Cardiac fibroblast (primary cell): ENCODE results near the gene SFR1.

- RRBS = no CpG with 5 or more reads among the region's 55 CpGs
Measured at GRCh38 chr10:104121788-104122198, at the start of gene SFR1. Gene SFR1, plus strand, starts transcription at chr10:104122171.

GRCh38 chr10:104259980-104260754, 5.5 kb downstream of the GSTO1 start:
- RRBS = no CpG with 5 or more reads among the region's 7 CpGs

GRCh38 chr10:104318901-104319700, 19.2 kb downstream of the ITPRIP start:
- RRBS = no CpG with 5 or more reads among the region's 19 CpGs

DNA sequence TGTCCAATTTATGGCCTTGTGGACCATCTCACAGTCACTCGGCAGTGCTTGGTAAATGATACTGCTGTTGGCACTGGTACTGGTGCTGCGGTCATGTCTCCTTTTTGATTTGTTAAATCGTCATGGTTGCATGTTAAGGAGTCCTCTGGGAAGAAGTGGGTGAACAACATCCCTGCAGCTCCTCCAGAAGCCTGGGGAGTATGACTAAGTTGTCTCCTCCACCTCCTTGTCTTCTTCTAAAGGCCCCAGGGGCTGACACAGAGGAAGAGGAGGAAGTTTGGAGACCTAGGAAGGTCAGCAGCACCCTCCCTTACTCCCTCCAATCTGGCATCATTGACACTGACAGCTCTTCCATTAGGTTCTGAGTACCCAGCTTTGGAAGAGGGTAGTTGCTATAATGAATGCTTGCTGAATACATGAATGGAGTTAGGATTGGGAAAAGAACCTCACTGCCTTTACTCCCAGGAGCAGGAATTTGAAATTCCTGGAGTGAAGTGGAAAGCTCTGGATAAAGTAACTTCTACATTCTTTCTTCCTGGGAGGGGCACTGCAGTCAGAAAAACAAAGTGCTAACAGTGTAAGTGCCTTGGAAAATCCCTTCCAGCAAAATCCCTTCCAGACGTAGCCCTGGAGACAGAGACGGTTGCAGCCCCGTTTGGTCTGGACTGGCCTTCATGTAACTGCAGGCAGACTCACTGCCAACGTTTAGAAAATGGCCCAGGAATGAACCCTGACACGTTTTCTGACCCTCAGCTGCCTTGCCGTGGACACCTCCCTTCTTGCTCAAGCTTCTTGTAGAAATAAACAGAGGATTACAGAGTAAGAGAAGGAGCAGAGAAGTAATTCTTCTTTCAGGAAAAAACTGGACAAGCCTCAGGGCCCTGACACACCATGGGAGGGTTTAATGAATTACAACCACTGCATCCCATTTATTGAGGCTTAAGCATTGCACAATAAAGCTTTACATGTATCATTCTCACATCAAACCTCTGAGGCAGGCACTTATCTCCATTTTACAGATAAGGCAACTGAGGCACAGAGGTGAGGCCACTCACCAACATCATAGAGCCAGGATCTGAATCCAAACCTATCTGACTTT, 8.1 kb downstream of the ITPRIP start:
- RRBS = no CpG with 5 or more reads among the region's 9 CpGs

- RRBS = 17% methylated on average over 1 of the region's 55 CpGs
Measured at GRCh38 chr10:104337457-104338269, 602 bp downstream of the ITPRIP start.

DNA sequence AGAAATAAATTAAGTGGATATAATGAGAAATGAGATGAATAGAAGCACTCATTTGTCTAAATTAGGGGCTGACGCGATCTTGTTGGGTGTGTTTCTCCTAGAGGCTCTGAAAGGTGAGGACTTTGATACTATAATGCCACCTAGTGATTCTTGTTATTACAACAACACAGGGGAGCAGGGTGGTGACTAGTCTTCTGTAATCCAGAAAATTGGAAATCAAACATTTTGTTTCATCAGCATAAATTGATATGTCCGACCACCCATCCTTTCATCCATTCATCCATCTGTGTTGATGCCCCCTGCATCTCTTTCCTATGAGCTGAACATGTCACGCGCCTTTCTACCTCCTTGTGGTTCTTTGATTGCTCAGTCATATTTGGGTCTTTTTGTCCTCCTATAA, 3.4 kb upstream of the CFAP58 start:
- RRBS = no CpG with 5 or more reads among the region's 5 CpGs

DNA sequence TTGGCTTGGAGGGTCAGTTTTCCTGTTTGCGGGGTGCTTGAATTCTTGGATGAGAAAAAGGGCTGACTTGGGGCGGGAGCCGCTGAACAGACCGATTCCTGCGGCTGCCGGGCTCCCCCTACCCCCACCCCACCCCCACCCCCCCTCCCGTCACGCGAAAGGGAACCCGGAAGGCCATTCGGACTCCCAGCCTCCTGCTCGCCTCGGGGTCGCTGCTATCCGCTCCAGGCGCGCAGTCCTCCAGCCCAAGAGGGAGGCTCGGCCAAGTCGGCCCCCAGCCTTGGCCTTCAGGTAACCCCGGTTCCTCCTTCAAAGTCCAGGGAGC, 1.1 kb downstream of the SORCS3 start:
- RRBS = no CpG with 5 or more reads among the region's 20 CpGs

GRCh38 chr10:104666040-104666479, 25.0 kb downstream of the SORCS3 start:
- RRBS = no CpG with 5 or more reads among the region's 5 CpGs

- RRBS = no CpG with 5 or more reads among the region's 12 CpGs
Measured at GRCh38 chr10:104735104-104735673, 94.1 kb downstream of the SORCS3 start.

DNA sequence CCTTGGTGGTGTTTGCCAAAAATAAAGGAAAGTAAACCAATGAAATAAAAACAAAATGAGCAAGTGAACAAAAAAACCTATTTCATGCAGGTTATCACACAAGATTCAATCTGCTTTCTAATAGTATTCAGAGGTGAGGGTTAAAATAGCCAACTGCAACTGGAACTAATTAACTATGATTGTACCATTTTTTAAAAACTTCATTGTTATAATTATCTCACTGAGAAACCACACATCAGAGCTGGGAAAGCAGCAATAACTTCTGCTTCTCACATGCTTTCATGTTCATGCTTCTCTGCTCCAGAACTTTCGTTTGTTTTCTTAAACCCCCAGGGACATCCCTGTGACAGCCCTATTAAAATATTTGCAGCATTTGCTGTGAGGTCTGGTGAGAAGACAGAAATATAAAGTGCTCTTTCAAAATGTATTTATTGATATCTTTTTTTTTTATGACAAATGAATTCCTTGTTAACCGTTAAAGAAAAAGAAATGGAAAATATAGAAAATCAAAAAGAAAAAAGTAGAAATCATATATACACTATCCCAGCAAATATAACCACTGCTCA, 389.0 kb upstream of the SORCS1 start:
- RRBS = no CpG with 5 or more reads among the region's 2 CpGs

DNA sequence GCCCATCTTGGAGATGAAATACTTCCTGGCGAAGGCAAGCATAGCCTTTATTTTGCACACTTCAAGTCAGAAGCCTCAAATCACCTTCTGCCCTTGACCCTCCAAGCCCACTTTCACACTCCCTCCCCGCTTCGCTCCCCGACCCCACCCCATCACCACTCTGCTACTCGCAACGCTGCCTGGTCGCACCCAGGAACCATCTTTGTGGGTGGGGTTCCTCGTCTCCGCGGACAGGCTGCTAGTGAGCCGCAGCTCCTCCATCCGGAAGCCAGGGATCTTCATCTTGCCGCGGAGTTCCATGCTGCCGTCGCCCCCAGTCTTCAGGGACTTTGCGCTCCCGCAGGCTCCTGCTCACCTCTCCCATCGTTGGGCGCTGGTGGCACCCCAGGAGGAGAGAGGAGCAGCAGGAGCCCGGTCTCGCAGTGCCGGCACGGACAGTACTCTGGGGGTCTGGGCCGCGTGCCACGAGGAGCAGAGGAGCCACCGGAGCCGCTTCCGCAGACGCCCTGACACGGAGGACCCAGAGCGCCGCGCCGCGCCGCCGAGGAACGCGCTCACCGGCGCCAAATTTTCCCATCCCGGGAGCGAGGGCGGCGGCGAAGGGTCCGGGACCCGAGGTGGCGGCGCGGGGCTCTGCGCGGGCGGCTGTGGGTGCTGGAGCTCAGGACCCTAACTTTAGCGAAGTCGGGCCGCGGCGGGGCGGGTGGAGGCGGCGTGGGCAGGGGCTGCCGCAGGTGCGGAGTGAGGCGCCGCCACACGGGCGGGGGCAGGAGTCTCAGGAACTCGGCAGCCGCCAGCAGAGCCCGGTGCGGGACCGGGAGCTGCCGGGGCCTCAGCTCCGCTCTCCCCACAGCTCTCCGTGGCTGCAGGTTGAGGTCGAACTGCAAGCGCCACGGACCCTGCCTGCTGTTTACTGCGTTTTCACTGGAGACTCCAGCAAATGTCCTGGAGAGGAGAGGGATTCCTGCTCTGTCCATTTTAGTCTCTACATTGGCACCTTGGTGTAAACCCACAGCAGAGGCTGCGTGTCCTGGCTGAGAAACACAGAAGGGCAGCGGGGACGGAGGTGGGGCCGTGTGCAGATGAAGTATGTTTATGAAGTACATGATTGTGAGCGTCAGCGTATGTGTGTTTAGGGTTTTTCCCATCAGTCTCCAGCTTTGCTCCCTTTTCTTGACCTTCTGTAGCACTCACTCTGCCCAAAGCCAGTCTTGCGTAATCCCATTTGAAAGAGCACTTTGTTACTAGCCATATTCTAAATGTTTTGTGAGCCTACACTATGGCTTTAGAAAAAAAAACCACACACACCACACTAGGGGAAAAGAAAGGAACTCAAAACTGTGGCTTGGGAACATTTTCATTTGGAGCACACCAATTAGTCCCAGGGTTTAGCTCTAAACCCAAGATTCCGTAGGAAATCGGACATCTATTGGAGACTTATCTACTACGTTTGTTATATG, 750.3 kb upstream of the SORCS1 start:
- RRBS = 1% methylated on average over 20 of the region's 92 CpGs

- RRBS = no CpG with 5 or more reads among the region's 12 CpGs
Measured at GRCh38 chr10:109969053-109969751, 38.6 kb upstream of the ADD3 start.

DNA sequence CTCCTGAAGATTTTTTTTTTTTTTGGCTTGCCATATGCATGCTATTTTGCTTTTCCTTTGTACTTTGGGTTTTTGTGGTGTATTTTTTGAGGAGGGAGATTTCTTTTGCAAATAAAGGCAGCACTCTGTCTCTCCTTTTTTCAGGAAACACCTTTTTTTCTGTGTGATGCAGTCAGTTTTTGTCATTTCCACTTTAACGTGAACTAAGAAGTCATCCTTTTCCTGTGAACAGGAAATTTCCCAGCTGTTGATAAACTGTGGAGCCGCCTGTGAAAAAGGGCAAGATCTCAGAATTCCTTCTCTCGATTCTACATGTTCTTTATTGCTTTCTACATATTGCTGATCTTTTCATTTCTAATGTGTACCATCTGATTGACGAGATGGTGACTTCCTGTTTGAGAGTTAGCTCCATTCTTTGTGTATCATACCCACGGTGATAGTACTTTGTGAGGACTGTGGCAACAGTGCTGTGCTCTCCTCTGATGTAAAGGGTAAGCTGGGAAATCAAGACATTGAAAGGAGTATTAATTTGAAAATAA, 50.4 kb downstream of the ADD3 start:
- RRBS = no CpG with 5 or more reads among the region's 5 CpGs

DNA sequence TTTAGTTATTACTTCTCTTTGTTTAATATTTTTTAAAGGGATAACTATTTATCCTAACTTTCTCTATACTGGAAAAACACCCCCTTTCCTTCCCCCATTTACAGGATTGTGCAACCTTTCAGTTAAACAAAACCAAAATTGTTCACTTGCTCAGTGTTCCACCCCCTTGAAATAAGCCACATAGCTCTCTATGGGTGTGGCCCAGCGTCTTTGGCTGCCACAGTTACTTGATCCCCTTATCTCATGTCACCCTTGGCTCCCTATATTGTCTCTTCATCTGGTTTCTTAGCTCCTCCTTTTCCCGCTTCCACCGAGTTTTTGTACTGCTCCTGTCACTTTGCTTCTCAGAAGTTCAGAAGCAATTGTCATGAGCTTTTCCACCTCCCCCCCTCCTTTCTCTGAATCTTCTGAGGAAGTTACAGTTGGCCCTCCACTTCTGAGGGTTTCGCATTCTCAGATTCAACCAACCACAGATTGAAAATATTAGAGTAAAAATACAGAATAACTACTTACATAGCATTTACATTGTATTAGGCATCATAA, 60.2 kb downstream of the ADD3 start:
- RRBS = no CpG with 5 or more reads among the region's 4 CpGs

GRCh38 chr10:110176167-110176620, 31.2 kb upstream of the MXI1 start:
- RRBS = no CpG with 5 or more reads among the region's 10 CpGs

DNA sequence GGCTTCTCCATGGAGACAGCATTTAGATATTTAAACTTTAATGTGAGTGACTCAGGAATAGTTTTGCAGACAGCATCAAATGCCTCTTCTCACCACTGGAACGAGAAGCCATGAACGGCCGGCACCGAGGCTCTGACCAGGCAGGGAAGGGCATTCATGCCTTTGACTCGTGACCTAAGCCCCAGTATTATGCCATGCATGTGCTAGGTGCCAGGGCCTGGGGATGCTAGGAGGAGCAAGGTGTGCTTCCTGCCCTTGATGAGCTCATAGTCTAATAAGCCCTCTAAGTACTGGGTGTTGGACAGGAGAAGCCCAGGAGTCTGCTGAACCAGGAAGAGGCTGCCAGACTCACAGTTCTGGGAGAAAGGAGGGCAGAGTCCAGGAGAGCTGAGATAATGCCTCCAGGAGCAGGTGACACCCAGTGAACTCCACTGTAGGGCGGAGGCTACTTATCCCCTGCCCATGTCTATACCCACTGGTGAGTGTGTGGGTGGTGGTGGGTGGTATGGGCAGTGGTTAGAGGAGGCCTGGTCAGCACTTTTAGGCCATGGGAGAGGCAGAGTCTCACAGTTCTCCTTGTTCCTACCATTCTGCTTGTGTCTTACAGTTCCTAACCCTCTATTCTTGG, 3.9 kb upstream of the MXI1 start:
- RRBS = no CpG with 5 or more reads among the region's 6 CpGs

DNA sequence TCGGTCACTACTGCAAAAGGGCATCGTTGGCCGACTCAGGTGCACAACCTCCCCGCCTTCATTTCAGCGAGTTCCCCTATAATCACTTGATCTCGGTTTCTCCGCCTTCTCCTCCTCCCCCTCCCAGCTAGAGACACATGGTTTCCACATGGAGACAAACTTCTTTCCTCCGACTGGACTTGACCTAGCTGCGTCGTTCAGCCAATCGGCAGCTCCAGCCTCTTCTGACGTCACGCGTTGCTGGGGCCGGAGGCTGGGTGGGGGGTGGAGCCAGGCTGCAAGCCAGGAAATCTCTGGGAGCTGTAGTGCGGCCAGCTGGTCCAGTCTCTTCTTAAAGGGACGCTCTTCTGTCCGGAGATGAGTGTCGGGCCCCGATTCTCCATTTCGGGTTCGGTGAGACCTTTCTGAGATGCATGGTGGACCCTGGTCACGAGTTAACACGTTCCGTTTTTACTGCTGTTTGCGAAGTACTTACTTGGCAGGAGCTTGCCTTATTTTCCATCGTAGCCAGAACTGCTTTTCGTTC, 3.7 kb downstream of the MXI1 start:
- RRBS = no CpG with 5 or more reads among the region's 28 CpGs

- RRBS = no CpG with 5 or more reads among the region's 3 CpGs
Measured at GRCh38 chr10:110214406-110214781, 7.0 kb downstream of the MXI1 start.

- RRBS = no CpG with 5 or more reads among the region's 3 CpGs
Measured at GRCh38 chr10:110215746-110216271, 8.4 kb downstream of the MXI1 start.

- RRBS = no CpG with 5 or more reads among the region's 8 CpGs
Measured at GRCh38 chr10:110417105-110417853, 80.4 kb upstream of the DUSP5 start.